HTERT-HM (cell line): Measurements from ENCODE around the genes TRAPPC6A and CKM.

GRCh38 chr19:45156779-45157195 lies 4.0 kb downstream of the NKPD1 start:
- RRBS, result 65% methylated on average over 5 of the region's 13 CpGs

- RRBS, result 1% methylated on average over 27 of the region's 66 CpGs
Observed at GRCh38 chr19:45177614-45178699, at the start of gene TRAPPC6A. TRAPPC6A (minus strand) TSS chr19:45178237.

DNA sequence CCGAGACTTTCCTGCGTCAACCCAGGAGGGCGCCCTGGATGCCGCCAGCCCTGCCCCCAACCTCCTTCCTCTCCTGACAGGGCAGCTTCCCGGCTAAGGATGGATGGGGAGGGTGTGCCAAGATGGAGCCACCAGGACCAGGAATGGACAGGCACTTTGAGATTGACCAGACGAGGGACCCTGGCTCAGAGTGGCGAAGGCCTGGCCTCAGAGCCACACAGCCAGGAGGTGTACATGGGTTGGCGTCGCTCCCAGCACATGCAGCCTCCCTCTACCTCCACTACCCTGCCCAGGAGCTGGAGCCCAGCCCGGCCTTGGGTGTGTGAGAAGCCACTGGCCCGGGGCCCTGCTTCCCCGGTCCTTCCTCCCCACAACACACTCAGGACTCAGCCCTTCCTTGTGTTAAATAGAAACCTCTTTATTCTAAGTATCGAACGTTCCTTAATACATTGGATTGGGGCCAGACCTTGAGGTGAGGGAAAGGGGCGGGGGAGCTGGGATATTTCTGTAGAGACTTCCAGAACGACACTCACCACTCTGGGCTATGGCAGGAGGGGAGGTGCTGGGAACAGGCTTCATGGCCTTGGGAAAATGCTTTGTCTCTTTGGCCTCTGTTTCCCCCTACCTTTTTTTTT lies 33.1 kb downstream of the EXOC3L2 start:
- RRBS, result 4% methylated on average over 1 of the region's 16 CpGs

- RRBS, result no CpG with 5 or more reads among the region's 34 CpGs
Observed at GRCh38 chr19:45322144-45323459, at the start of gene CKM. CKM (minus strand) TSS chr19:45322875.

DNA sequence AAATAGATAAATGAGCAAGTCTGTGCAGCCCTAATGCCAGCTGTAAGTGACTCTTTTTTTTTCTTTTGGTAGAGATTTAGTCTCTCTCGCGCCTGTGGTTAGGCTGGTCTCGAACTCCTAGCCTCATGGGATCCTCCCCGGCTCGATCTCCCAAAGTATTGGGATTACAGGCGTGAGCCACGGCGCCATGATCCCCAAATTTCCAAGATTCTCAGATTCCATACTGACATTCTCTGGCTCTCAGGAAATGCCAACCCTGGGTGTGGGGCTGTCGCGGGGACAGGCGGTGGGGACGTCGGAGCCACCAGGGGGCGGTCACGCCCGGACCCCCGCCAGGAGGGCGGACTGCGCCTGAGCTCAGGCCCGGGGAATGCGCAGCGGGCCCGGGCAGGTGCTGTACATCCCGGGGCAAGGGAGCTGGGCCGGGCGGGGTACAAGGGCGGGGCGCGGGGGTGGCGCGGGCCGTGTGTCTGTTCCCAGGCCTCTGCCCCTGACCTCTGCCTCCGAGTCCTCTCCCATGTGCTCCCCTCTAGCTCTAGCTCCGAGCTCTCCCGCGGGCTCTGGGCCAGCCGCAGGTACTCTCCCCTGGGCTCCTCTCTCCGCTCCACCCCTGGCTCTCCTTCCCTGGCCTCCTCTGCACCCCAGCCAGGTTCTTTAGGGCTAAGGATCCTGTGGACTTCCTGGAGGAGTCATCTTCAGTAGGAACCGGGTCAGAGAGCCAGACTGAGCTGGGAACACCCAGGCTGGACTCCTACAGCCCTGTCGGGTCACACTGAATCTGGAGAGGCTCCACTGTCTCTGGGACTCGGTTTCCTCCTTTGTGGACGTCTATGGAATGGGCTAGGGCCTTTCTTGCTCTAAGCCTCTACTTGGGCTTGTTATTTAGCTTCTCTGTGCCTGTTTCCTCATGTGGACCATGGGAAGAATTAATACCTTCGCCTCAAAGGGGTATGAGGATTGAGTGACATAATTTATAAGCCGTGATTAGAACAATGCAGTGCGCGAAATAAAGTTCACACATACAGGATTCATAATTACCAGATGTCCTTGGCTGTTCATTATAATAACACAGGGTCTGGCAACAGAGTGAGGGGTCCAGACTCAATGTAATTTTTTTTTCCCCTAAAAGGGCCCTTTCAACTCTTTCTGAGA lies 2.3 kb downstream of the PPP1R13L start:
- RRBS, result 39% methylated on average over 5 of the region's 46 CpGs

- RRBS, result 1% methylated on average over 8 of the region's 37 CpGs
Observed at GRCh38 chr19:45468103-45468753, 432 bp downstream of the FOSB start.

DNA sequence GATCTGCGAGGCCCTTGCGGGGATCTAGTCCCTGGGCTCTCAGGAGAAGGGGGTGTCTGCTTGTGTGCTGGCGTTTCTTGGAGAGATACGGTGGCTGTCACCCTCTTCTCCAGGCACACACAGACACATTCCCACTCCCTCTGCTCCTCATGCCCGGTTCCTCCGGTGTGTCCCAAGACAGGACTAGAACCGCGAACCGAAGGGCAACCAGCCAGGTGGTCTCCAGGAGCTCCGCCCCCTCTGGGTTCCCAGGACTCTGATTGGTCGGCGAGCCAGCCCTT lies 1.7 kb downstream of the FOSB start:
- RRBS, result no CpG with 5 or more reads among the region's 12 CpGs

DNA sequence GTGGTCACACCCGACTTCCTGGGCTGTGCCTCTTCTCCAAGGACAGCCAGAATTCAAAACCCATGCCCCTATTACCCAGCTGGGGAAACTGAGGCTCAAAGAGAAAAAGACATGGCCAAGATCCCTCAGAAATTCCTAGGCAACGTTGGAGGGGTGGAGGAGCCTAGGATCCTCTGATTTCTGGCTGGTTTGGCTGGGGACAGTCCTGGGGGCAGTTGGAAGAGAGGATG lies 2.3 kb downstream of the VASP start:
- RRBS, result no CpG with 5 or more reads among the region's 2 CpGs

DNA sequence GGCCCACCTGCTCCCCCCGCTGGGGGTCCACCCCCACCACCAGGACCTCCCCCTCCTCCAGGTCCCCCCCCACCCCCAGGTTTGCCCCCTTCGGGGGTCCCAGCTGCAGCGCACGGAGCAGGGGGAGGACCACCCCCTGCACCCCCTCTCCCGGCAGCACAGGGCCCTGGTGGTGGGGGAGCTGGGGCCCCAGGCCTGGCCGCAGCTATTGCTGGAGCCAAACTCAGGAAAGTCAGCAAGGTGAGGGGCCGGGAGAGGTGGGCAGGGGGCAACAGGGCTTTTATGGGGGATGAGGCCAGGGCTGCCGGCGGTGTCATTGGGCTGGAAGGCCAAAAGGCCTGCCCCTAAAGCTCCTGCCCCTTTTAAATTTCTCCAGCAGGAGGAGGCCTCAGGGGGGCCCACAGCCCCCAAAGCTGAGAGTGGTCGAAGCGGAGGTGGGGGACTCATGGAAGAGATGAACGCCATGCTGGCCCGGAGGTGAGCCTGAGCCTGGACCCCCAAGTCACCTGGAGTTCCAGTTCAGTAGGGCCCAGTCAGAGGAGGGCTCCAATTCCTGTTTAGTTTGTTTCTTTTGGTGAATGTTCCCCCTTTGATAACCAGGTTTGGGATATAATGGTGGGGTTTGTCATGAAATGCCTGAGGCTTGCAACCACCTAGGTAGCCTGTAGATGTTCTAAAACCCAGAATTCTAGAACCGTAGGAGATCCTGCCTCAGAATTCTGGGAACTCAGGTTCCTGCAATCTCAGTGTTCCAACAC lies 15.2 kb downstream of the VASP start:
- RRBS, result 40% methylated on average over 3 of the region's 14 CpGs

DNA sequence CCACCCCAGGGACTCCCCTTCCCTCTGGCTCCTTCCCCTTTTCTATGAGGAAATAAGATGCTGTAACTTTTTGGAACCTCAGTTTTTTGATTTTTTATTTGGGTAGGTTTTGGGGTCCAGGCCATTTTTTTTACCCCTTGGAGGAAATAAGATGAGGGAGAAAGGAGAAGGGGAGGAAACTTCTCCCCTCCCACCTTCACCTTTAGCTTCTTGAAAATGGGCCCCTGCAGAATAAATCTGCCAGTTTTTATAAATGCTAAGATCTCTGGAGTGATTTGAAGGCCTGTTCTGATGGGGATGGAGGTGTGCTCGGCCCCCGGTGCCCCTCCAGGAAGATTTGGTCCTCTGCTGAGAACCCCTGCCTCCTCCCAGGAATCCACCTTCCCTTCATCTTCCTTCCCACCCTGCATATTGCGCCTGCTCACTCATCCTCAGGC lies 19.5 kb downstream of the VASP start:
- RRBS, result no CpG with 5 or more reads among the region's 3 CpGs

GRCh38 chr19:45528680-45529446 lies 21.6 kb downstream of the VASP start:
- RRBS, result 53% methylated on average over 6 of the region's 53 CpGs

DNA sequence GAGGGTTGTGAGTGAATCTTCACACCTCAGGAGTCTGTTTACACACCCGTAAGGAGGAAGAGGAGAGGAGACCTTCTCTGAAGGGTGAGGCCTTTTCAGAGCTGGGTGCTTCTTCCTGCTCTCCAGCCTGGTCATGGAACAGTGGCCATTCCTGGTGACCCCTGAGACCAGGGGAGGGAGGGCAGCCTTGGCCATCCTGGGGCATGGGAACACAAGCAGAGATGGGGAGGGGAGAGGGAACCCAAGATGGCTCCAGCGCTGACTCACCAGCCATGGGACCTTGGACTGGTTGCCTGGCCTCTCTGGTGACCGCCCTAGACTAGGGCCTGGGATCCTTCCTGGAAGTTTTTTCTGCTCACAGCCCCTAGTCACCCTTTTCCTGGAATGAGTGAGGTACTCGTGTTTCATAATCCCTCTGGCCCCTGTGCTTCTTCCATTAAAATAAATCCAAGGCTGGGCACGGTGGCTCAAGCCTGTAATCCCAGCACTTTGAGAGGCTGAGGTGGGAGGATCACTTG lies 3.2 kb upstream of the OPA3 start:
- RRBS, result no CpG with 5 or more reads among the region's 5 CpGs

- RRBS, result no CpG with 5 or more reads among the region's 12 CpGs
Observed at GRCh38 chr19:45600126-45600811, 1.7 kb downstream of the GPR4 start.

DNA sequence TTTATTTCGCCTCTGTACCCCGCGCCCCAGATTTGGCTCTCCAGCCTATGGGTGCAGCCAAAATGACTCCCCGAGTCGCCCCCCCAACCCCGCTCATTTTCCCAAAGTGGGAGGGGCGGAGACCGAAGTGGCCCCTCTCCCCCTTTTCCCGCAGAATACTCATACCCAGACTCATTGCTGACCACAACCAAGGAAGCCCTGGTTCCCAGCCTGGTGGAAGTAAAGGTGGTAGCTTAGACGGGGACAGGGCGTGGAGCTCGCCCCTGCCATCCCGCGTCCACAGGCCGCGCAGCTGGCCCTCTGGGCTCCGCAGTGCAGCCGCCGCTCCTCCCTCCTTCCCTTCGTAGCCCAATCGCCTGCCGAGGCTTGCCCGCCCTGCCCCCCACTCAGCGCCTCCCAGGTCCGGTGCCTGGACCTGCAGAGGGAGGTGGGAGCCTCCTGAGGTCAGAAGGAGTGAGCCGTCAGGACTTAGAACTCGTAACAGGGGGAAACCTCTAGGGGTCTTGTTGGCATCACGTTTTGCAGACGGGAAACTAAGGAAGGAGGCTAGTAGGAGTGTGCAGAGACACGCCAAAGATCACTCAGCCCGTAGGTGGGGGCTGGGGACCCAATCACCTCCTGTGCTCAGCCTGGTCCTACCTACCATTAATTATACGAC lies 4.3 kb upstream of the EML2 start:
- RRBS, result no CpG with 5 or more reads among the region's 32 CpGs

- RRBS, result 2% methylated on average over 5 of the region's 27 CpGs
Observed at GRCh38 chr19:45715818-45717129, 14.4 kb downstream of the FBXO46 start.

DNA sequence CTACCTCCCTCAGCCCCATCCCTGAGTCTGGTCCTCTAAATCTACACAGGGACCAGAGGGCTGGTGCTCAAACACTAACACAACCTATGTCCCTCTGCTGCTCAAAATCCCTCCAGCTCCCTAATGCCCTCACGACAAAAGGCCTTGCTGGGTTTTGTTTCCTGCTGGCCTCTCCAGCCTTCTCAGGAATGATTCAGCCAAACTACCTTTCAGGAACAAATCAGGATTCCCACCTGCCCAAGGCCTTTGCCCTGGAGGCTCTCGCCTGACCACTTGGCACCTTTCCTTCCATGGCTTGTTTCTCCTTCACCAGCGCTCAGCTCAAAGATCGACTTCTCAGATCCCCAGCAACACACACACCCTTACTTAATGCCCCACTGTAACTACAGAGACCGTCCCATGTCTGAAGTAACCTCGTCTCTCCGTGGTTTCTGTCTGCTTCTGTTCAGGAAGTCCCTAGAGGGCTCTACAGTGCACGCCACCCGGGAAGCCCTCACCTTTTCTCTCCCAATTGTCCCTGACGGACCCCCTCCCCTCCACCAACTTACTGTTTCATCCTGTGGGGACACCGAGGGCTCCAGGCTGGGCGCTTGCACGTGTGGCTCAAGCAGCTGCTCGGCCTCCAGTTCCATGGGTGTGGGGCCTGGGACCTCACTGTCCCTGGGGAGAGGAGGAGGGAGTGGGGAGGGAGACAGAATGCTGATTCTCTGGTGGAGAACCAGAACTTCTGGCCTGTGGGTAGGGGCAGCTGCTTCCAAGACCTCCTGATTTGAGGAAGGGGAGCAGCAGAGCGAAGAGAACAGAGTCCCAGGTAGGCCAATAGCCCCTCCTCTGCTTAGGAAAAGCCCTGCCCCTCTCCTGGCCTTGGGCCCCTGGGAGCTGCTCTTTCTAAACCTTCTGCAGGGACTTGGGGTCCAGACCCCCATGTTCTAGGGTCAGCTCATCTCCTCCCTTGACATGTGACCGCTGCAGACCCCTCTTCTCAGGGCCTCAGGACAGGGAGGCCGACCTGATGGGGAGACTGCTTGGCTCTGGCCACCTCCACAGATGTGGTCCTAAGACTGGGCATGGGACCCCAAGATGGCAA lies 3.4 kb upstream of the SIX5 start:
- RRBS, result no CpG with 5 or more reads among the region's 17 CpGs

DNA sequence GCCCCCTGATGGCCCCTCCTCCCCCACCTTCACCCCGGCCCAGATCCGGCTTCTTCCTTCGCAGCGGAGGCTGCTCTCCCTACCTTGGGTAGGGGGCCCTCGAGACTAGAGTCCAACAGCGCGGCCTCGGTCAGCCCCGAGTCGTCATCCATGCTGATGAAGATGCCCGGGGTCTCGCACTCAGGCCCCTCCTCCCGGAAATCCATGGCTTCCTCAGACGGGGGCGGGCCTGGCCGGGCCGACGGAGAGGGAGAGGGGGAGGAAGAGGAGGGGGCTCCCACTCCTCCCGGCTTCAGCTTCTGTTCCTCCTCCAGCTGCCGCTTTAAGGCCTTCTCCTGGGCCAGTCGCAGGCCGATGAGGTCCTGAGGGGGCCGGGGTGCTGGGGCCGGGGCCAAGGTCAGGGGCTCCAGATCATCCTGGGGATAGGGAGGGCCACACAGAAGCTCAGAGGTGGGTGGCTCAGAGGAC lies 694 bp upstream of the RSPH6A start:
- RRBS, result 38% methylated on average over 19 of the region's 24 CpGs

DNA sequence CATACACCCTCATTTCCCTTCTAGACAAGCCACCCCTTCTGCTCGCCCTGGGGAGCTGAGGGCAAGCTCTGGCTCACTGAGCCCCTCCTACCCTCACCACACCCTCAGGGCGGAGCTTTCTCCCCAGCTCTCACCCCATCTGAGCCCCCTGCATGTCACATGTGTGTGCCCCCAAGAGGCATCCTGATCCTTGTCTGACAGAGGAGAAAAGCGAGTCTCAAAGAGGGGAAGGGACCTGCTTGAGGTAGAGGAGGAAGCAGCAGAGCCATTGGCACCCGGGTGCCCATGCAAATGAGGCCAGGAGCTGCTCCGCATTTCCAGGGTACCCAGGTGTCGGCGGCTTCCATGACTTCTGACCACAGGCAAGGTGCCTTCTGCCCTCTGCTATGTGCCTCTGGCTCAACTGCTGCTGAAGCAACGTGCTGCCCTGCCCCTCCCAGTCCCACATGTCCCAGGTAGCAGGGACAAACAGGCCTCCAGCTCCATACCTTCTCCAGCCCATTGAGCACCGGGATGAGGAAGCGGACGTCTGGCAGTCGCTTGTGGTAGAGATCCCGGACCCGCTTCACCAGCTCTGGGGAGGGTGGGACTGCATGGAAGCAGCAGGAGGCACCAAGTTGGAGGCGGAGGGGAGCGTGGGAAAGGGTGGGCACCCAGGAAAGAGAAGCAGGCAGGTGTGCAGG lies 7.9 kb upstream of the RSPH6A start:
- RRBS, result 90% methylated on average over 4 of the region's 16 CpGs

GRCh38 chr19:45887099-45887669 lies 1.2 kb upstream of the IRF2BP1 start:
- RRBS, result no CpG with 5 or more reads among the region's 10 CpGs

GRCh38 chr19:45971860-45972550 lies 1.7 kb downstream of the NOVA2 start:
- RRBS, result no CpG with 5 or more reads among the region's 13 CpGs